Measurements from ENCODE around the genes KRTAP10-4 and KRTAP10-10.

DNA sequence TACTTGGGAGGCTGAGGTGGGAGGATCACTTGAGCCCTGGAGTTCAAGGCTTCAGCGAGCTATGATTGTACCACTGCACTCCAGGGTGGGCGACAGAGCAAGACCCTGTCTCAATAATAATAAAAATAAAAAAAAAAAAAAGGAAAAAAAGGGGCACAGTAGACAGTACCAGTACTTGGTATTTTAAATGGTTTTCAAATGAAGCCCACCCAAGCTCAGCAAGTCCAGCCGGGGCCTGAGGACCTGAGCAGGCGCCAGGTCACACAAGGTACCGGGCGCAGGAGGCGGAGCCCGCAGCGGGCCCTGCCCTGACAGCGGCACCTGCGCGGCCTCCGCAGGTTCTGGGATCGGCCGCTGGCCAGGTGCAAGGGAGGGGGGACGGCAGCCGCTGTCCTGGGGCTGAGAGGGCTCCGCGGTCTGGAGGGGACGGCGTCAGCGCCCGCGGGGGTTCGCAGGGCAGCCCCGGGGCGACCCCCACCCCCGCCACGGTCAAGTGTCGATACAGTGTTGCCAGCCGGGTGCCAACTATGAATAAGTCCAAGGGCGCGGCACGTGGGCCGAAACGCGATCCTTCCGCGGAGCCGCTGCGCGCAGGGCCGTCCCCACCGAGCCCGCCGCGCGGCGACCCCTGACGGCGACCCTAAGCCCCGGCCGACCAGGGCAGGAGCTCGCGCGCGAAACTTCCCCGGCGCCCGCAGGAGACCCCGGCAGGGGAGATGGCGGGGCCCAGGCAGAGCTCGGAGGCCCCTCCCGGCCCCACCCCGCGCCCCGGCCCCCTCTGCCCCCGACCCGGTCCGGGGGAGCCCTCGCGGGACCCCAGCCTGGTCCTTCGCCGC is 805 bp upstream of the AGPAT3 start:
- RRBS, result 10% methylated on average over 22 of the region's 74 CpGs

- RRBS, result no CpG with 5 or more reads among the region's 22 CpGs
Measured at GRCh38 chr21:43924944-43925704, 60.1 kb downstream of the AGPAT3 start.

- RRBS, result no CpG with 5 or more reads among the region's 9 CpGs
Measured at GRCh38 chr21:44024561-44025587, 12.8 kb downstream of the TRAPPC10 start.

- RRBS, result no CpG with 5 or more reads among the region's 9 CpGs
Measured at GRCh38 chr21:44033163-44034182, 21.4 kb downstream of the TRAPPC10 start.

DNA sequence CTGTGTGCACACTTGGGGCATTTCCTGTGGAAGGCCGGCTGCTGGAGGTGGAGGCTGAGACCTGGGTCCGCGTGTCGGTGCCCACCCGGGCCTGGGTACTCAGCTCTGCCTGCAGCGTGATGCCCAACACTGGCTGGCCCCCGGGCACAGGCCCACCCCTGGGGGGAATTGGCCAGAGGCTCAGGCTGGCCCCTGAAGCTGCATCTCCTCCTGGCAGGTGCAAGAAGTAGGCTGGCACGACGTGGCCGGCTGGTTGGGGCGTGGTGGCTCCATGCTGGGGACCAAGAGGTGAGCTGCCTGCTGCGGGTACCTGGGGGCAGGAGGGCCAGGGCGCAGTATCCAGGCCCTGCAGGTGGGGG is 17.3 kb downstream of the CFAP410 start:
- RRBS, result 93% methylated on average over 4 of the region's 13 CpGs

- RRBS, result no CpG with 5 or more reads among the region's 8 CpGs
Measured at GRCh38 chr21:44423421-44423743, 31.9 kb upstream of the LRRC3 start.

GRCh38 chr21:44456288-44456596 is 932 bp downstream of the LRRC3 start:
- RRBS, result no CpG with 5 or more reads among the region's 13 CpGs

- RRBS, result no CpG with 5 or more reads among the region's 5 CpGs
Measured at GRCh38 chr21:44477795-44478160, 22.5 kb downstream of the LRRC3 start.

DNA sequence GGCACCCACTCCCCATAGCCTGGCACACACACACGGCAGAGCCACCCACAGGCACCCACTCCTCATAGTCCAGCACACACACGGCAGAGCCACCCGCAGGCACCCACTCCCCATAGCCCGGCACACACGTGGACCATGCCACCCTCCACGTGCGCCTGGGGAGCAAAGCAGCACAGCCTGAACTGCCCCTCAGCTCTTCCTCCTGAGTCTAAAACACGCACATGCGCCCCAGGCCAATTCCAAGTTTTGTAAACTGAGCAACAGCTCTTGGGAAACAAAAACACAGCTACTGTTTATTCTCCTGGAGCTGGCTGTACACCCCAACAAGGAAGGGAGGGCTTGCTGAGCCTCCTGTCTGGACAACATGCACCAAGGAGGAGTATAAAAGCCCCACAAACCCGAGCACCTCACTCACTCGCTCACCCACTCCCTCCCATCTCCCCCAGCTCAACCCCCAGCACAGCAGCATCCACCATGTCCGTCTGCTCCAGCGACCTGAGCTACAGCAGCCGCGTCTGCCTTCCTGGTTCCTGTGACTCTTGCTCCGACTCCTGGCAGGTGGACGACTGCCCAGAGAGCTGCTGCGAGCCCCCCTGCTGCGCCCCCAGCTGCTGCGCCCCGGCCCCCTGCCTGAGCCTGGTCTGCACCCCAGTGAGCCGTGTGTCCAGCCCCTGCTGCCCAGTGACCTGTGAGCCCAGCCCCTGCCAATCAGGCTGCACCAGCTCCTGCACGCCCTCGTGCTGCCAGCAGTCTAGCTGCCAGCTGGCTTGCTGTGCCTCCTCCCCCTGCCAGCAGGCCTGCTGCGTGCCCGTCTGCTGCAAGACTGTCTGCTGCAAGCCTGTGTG is at the start of gene KRTAP10-4:
Gene KRTAP10-4 (plus strand): TSS at position 445 of the 845 bp plus-strand sequence.
- RRBS, result no CpG with 5 or more reads among the region's 26 CpGs

GRCh38 chr21:44637062-44637407 is at the start of gene KRTAP10-10:
Gene KRTAP10-10 (plus strand): TSS chr21:44637356.
- RRBS, result no CpG with 5 or more reads among the region's 7 CpGs

- RRBS, result no CpG with 5 or more reads among the region's 24 CpGs
Measured at GRCh38 chr21:44850089-44850828, 23.2 kb downstream of the PTTG1IP start.

GRCh38 chr21:44860953-44861595 is 12.4 kb downstream of the PTTG1IP start:
- RRBS, result no CpG with 5 or more reads among the region's 22 CpGs

DNA sequence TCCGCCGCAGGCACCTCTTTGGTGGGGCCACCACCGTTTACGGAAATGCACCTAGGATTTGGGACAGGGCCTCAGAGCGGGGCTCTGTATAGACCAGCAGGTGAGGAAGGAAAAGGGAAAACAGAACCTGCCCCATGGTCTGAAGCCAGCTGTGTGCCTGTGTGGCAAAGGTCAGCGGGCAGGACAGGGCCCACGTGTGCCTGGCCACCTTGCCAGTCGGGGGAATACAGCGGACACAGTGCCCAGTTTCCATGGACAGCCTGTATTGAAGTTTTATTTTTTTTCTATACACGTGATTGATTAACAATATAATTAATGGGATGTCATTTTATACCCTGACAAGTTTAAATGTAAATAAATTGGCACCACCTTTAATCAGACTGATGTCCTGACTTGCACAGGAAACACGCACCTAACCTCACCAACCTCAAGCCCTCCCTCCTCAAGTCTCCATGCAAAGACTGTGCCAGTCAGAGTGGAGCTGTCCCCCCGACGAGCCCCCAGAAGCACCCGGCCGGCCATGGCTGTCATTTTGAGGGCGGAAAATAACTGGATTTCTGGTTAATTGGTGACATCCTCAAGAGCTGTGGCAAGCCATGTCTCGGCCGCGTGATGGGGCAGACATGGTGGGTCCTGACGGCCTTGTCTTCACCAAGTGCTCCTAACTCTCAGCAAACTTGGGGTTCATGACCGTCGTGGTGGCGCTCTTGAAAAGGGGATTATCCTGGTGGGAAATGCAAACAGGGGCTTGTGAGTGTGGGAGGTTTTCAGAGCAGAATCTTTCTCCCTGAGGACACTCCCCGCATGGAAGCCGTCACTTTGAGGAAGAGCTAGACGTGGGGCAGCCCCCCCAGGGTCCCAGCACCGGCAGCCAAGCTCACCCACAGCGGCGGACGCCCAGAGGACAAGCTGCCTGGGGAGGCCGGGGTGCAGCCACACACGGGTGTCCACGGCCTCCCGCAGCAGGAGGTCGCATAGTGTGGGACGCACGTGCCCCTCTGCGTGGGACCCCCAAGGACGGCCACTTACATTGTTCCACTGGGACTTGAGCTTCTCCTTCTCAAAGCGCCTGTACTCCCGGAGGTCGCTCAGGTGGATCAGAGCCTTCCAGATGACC is 12.6 kb upstream of the PTTG1IP start:
- RRBS, result 89% methylated on average over 5 of the region's 42 CpGs

DNA sequence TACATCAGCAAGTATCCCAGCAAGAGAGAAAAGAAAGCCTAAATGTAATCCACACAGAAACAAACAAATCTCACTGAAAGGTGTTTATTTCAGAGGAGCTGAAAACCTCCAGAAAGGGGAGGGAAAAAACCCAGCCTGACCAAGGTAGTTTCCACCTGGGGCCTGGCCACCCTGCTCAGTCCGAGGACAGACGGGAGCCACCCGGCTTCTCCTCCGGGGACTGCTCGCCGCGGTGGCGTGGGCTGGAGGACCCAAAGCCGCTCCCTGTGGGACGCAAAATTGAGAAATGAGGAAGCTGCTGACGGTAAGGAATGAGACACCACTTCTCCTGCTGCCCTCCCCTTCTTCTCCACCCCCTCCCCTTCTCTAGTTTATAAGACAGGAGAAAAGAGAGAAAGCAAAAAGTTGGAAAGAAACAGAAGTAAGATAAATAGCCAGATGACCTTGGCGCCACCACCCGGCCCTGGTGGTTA is 12.7 kb downstream of the ITGB2 start:
- RRBS, result no CpG with 5 or more reads among the region's 13 CpGs

DNA sequence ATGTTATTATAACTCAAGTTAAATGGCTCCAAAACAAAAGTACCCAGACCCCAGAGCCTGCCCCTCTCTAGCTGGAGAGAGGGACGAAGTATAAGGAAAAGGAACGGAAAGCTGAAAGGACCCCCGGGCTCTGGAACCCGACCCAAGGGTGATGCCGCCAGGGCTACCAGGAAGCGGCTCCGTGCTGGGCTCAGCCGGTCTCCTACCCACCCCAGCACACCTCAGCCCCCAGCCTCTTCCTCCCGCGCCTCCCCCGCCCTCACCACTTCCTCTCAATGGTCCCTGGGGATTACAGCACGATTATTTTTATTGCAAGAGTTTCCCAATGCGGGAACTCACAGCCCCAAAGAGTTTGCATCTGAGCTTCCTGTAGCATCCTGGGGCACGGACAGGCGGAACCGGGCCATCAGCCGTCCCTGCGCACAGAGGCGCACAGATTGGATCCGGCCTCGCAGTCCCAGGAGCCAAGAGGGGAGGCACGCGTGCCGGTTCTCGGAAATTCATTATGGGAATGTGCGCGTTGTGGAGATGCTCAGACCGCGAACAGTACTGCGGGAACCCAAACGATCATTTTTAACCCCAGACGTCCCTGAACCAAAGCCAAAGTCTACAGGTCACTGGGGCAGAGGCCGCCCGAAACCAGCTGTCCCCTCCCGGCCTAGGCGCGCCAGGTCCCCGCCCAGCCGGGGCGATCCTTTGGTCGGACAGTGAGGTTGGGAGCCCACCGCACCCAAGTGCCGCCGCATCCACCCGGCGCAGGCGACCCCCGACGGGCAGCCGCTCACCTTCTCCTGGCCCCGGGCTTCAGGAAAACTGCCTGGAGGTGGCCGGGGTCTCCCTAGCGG is 8.6 kb upstream of the SLX9 start:
- RRBS, result 19% methylated on average over 30 of the region's 53 CpGs

DNA sequence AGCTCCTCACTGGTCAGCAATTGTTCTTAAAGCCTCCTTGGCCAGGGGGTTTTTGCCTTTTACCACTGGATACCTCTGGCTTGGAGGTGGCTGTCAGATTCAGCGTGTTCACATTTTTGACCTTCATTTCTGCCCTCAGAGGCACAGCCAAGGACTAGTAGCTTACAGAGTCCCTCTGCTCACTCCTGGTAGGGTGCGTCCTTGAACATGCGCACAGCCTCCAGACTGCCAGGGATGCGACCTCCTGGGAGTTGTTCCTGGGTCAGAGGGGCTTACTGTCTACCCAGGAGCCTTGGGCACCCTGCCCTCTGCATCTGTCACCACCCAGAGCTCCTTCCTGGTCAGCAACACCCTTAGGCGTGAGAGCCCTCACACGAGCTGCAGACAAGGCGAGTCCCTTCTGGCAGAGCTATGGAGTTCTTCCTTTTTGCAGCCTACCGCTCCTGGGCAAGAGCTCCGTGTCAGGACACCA is 1.7 kb downstream of the SLX9 start:
- RRBS, result no CpG with 5 or more reads among the region's 9 CpGs

- RRBS, result 96% methylated on average over 7 of the region's 51 CpGs
Measured at GRCh38 chr21:44957897-44958998, 18.4 kb downstream of the SLX9 start.

GRCh38 chr21:44969314-44969751 is 29.5 kb downstream of the SLX9 start:
- RRBS, result no CpG with 5 or more reads among the region's 12 CpGs

GRCh38 chr21:45064455-45064902 is 9.9 kb upstream of the ADARB1 start:
- RRBS, result no CpG with 5 or more reads among the region's 7 CpGs

- RRBS, result no CpG with 5 or more reads among the region's 8 CpGs
Measured at GRCh38 chr21:45209990-45210259, 77.8 kb downstream of the POFUT2 start.